GM23338 (cell line): ENCODE results near the genes DYTN and CPO.

DNA sequence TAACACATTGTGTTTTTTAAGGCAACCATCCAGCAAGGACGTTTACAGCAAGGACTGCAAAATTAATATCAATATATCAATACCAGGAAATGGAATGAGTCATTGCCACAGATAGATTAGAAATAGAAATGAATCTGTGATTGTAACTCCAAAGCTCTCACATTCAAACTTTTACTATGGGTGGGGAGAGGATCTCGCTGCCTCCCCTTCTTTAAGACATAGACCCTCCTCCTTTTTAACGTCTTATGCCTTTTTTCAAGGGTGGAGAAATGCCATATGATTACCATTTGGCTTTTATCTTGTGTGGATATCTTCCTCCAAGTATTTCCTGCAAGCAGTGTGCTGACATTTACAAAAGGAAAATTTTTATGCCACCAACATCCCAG is 3.9 kb downstream of the CD28 start:
- PRO-cap = no peak
- RAMPAGE, long total RNA = no peak

GRCh38 chr2:203720678-203721325 is 14.4 kb downstream of the CD28 start:
- PRO-cap = no peak
- RAMPAGE, long total RNA = no peak

DNA sequence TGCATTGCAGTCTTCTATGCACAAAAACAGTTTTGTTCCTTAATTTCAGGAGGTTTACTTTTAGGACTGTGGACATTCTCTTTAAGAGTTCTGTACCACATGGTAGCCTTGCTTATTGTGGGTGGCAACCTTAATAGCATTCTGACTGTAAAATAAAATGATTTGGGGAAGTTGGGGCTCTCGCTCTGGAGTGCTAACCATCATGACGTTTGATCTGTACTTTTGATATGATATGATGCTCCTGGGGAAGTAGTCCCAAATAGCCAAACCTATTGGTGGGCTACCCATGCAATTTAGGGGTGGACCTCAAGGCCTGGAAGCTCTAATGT is 3.4 kb downstream of the CTLA4 start:
- PRO-cap = no peak
- RAMPAGE, long total RNA = no peak

GRCh38 chr2:204110362-204110876 is 173.9 kb downstream of the ICOS start:
- PRO-cap = no peak
- RAMPAGE, long total RNA = no peak

DNA sequence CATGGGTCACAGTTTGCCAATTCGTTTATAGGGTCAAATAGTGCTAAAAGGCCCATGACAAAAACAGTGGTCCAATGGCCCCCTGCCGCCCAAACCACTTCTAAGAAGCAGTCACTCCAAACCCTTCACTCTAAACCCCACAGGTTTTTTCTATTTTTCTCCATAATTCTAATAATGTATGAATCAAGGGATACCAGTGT is 125.0 kb downstream of the PARD3B start:
- PRO-cap = no peak
- RAMPAGE, long total RNA = no peak

DNA sequence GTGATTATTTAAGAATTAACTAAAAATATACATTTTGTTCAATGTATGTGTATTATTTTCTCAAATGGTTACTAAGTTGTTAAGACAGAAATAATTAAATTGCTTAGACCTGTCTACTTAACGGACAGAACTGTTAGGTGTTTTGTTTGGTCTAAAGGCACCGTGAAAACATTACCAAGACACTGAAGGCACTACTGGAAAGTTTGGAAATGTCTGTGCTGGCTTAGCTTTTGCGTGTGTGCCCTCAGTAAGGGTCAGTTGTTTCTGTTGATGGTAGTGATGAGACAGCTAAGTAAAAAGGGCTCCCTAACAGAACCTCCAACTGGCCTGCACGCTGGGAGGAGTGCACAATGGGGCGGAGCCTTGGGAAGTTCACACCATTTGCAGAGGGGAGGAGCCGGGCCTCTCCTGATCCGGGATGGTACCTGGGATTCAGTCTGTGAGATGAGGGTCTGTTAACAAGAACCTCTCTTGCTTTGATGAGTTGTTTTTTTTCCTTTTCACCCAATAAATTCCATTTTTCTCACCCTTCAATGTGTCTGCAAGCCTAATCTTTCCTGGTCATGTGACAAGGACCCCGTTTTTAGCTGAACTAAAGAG is 368.6 kb downstream of the PARD3B start:
- PRO-cap = no peak
- RAMPAGE, long total RNA = no peak

DNA sequence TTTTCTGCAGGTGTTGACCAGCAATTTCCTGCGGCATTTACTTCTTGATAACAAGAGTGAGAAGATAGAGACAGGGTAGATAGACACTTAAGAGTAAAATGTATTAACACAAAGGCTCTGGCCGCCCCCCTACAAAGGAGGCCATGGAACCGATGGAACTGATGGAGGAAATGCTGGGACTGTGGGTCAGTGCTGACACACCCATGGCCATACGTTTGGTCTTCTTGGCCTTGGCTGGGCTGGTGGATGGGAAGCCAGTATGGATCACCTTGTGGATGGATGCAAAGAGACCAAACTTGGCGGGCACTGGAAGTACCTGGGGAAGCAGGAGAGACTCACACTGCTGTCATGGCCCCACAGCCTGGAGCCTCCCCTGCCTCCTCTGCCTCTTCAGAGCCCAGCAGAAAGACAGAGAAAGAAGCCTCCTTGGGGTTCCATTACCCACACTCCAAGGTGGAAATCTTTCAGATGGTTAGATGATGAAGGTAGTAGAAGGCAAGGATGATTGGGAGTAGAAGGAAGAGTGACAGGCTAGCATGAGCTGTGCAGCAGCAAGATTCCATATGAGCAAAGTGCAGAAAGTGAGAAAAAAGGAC is 429.0 kb upstream of the NRP2 start:
- PRO-cap = no peak
- RAMPAGE, long total RNA = no peak

DNA sequence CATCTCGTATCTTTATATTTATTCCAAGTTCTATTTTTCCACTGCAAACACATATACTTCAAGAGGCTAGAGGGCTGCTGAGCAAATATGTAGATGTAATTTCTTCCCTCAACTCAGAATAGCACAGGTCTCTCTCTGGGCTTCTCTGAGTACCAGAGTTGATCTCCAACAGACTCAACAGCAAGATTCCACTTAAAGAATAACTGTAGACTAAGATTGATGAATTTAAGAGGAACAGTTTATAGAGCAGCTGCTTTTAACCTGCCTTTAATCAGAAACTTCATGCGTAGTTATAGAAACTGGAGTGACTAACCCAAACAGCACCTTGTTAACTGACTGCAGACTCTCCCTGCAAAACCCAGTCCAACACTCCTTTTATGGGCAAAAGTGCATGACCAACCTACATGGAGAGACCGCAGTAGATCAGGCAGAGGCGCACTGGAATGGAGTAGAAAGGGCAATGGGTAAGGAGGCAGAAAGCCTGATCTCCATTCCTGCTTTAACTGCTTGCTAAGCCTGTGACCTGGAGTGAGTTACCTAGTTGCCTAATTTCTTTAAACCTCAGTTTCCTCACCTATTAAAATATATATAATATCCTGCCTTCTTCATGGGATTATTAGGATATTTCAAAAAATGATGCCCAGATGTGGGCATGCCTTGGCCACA is 110.6 kb downstream of the NRP2 start:
- PRO-cap = no peak
- RAMPAGE, long total RNA = no peak

DNA sequence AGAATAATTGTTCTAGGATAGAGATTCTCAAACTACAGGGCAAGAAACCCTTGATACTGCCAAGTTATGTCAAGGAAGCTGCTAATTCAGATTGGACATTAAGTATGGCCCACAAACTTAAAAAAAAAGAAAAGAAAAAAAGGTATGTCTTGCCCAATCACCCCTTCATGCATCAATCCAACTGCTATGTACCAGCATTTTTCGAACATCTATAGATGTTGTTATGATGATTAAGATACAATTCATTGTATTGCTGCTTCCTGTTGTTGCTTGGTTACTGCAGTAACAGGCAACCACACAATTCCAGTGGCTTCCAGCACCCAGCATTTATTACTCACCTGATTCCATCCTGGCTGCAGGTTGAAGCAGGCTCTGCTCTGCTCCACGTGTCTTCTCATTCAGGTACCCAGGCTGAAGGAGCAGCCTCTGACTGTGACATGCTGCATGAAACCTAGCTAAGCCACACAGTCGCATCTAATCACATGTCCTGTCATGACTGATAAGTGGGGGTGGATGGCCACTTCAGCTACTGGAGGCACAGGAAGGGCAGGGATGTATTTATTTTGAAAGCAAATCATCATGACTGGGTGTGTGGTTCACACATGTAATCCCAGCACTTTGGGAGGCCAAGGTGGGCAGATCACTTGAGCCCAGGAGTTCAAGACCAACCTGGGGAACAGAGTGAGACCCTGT is 196.8 kb downstream of the INO80D start:
- PRO-cap = no peak
- RAMPAGE, long total RNA = no peak

DNA sequence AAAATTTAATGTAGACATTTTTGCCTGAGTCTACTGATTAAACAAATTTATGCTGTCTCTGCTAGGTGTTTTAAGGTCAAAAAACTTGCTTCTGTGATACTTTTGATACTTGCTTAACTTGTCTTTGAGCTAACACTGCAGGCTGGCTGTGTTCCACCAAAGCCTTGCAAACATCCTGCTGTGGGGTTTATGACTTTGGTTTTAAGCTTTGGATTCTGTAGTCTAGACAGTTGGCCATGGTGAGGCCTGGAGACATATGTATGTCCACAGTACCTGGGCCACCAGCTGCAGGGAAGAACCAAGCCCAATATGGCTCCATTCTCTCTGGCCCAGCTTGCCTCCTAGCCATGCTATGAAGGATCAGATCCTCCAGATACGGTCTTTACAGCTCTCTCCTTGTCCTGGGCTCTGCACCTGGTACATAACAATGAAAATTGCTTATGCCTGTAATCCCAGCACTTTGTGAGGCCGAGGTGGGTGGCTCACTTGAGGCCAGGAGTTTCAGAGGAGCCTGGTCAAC is 113.8 kb downstream of the INO80D start:
- PRO-cap = no peak
- RAMPAGE, long total RNA = no peak

DNA sequence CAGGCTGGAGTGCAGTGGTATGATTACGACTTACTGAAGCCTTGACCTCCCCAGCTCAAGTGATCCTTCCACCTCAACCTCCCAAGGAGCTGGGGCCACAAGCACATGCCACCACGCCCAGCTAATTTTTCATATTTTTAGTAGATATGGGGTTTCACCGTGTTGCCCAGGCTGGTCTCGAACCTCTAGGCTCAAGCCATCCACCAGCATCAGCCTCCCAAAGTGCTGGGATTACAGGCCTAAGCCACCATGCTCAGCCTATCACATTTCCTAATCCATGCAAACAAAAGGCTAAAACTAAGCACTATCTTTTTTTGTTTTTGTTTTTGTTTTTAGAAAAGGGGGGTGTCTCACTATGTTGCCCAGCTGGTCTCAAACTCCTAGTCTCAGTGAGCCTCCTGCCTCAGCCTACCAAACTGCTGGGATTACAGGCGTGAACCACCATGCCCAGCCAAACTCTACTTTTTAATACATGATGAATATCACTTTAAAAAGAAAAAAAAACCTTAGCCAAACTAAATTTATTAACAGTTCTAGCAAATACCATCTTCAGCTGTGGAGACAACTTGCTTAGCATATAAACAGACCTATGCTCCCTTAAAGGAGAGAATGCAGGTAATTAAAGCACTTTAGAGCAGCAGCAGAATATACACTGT is 12.3 kb downstream of the INO80D start:
- PRO-cap = no peak
- RAMPAGE, long total RNA = no peak

DNA sequence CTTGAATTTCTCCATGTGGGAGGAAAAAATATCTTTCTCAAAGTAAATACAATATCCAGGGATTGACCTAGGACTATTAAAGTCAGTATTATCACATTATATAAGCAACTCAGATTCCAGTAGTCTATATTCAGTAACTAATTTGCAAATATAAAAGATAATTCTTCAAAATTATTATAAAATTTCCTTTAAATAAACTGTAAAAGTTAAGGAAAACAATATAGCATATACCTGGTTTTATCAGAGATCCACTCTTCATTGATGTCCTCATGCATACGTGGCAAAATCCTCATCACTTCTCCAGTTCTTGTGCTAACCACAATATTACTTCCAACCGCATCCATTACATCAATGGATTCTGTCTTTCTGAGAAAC is 14.6 kb downstream of the NDUFS1 start:
- PRO-cap = no peak
- RAMPAGE, long total RNA = no peak

DNA sequence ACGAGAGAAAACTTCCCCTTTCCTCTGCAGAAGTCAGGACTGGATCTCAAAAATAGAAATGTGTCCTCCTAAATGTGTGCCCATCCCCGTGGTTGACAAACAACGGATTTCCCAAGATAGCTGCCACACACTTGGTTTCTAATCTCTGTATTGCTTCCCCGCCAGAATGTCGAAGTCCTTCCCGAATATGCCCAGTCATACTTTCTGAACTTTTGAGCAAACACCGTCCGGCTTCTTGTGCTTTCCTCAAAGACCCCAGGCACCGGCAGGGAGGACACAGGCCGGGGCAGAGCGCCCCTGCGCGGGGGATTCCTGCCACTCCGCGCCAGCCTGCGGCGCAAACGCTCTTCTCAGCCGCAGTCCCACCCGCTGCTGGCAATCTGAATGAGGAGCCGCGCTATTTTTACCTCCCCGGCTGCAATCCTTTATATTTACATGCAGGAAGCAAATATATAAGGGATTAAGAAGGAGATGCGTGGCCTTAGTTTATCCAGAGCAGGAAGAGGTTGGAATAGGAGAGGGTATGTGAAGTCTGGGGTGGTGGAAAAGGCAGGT is 659 bp upstream of the ADAM23 start:
- PRO-cap = no peak
- RAMPAGE, long total RNA = no peak

- PRO-cap = no peak
- RAMPAGE, long total RNA = no peak
Observed at GRCh38 chr2:206718139-206718558, at the start of gene DYTN. DYTN (minus strand) TSS chr2:206718396.

GRCh38 chr2:206939456-206939841 is at the start of gene CPO:
CPO (plus strand) TSS chr2:206939518.
- PRO-cap = no peak
- RAMPAGE, long total RNA = no peak

GRCh38 chr2:207008067-207008457 is 68.7 kb downstream of the CPO start:
- PRO-cap = bidirectional peak, plus-strand start at chr2:207008335, minus-strand start at chr2:207008173
- RAMPAGE, long total RNA = no peak

DNA sequence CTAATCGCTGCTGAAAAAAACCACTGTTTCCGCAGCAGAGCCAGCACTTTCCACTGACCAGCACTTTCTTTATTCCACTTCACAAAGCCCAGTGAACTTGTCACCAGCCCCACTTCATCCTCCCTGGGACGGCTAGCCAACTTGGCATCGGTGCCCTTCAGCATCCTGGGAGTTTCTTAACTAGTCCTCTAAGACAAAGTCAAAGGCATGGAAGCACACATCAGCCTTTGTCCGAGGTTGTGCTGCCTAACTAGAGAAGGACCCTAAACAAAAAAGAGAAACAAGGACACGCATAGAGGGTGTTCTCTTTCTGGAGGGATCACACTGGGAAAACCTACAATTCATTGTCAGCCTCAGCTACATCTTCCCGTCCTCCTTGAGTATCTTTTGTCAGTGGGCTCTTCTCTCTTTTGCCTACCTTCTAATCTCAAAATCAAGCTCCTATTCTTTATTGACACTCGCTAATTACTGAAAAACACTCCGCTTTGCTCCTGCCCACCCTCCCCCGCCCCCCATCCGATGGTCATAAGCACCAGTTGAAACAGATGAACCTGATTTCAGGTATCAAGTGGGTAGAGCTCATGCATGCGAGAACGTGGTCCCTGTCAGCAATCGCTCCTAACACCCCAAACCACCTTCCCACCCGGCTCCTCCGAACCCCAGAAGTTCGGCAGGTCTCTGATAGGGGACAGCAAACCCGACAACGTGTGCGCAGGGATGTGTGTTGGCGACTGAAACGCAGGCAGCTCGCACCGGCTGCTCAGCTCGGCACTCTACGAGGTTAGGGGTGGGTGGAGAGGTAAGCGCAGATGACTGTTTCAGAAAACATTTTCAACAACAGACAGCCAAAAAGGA is 1.0 kb downstream of the KLF7 start:
- PRO-cap = bidirectional peak, plus-strand start at position 554 of the sequence, minus-strand start at position 252 of the sequence; bidirectional peak, plus-strand start at position 771 of the sequence, minus-strand start at position 733 of the sequence
- RAMPAGE, long total RNA = no peak

DNA sequence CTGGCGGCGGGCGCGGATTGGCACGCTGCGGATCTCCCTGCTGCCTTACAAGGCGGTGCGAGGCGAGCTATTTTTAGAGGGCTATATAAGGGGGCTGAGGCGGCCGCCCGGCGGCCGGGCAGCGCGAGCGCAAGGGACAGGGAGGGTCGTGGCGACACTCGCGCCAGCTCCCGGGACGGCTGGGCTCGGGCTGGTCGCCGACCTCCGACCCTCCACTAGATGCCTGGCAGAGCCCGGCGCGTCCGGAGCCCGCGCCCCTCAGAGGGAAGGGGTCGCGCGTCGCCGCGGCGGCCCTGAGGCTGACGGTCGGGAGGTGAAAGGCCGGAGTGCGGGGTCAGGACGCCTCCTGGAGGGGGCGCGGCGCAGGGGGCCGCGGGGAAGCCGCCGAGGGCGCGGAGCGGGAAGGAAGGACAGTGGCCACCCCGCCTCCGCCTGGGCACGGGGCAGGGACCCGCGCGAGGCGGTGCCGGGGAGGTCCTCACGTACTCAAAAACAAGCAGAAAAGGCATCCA is 579 bp upstream of the KLF7 start:
- PRO-cap = bidirectional peak, plus-strand start at position 113 of the sequence, minus-strand start outside the sequence
- RAMPAGE, long total RNA = no peak

- PRO-cap = no peak
- RAMPAGE, long total RNA = no peak
Observed at GRCh38 chr2:207253890-207254503, 88.2 kb upstream of the KLF7 start.

GRCh38 chr2:207538671-207539332 is 9.0 kb downstream of the CREB1 start:
- PRO-cap = no peak
- RAMPAGE, long total RNA = no peak